ENCODE measurements around the genes CTAGE6 and ARHGEF5.

GRCh38 chr7:143287447-143287948 is 653 bp upstream of the CASP2 start:
- RRBS, result 96% methylated on average over 5 of the region's 16 CpGs

GRCh38 chr7:143381803-143382580 is 847 bp downstream of the ZYX start:
- RRBS, result 41% methylated on average over 7 of the region's 40 CpGs

DNA sequence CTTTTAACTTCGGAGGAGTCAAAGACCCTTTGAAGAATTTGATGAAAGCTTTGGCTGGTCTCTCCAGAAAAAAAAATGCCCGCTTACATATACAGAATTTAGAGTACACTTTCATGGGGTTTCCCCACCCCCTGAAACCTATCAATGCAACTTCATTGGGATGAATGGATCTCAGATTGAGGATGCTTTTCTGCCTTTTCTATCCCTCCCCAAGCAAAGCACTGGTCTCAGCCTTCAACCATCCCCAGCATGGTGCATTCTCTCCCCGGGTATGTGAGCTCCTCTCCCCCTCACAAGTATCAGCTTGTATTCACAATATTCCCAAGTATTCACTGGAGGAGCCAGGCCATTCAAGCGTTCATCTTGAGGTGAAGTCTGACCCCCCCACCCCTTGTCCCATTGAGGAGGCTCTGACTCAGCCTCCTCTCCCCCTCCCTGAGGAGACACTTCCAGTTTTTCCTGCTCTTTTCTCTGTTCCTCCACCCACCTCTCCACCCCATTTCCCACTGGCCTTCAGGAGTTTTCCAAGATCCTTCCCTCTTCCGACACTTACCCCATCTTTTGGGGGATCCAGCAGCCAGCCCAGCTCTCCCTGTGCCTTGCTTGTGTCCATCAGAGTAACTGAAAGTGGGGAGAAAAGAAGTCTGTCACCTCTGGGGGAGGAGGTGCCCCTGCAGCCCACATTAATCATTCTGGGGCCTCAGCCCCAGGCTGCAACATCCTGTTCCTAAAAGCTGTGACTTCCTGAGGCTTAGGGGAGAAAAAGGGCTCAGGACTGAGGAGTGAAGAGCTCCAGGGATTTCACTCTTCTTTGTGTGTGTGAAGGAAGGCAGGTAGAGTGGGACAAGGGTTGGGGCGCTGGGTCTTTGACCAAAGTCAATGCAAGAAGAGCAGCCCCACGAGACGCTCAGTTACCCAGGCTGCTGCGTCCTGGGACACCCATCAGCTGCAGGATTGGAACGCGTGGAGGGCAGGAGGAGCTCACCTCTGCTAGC is 1.3 kb downstream of the EPHA1 start:
- RRBS, result no CpG with 5 or more reads among the region's 11 CpGs

- RRBS, result no CpG with 5 or more reads among the region's 5 CpGs
Measured at GRCh38 chr7:143487445-143488149, 9.9 kb downstream of the TAS2R41 start.

GRCh38 chr7:143757602-143757903 is at the start of gene CTAGE6:
CTAGE6 (minus strand) TSS chr7:143757696.
- RRBS, result no CpG with 5 or more reads among the region's 16 CpGs

- RRBS, result no CpG with 5 or more reads among the region's 30 CpGs
Measured at GRCh38 chr7:144355332-144355690, at the start of gene ARHGEF5. ARHGEF5 (plus strand) TSS chr7:144355402.

- RRBS, result no CpG with 5 or more reads among the region's 3 CpGs
Measured at GRCh38 chr7:148154111-148154339, 436.5 kb upstream of the C7orf33 start.

DNA sequence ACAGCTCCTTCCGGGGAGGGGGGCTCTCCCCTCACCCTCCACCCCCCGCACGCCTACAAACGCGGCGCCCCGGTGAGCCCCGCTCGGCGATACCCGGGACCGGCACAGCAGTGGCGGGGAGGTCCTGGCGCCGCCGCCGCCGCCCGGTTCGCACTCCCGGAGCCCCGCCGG is 239 bp downstream of the EZH2 start:
- RRBS, result 3% methylated on average over 15 of the region's 23 CpGs

DNA sequence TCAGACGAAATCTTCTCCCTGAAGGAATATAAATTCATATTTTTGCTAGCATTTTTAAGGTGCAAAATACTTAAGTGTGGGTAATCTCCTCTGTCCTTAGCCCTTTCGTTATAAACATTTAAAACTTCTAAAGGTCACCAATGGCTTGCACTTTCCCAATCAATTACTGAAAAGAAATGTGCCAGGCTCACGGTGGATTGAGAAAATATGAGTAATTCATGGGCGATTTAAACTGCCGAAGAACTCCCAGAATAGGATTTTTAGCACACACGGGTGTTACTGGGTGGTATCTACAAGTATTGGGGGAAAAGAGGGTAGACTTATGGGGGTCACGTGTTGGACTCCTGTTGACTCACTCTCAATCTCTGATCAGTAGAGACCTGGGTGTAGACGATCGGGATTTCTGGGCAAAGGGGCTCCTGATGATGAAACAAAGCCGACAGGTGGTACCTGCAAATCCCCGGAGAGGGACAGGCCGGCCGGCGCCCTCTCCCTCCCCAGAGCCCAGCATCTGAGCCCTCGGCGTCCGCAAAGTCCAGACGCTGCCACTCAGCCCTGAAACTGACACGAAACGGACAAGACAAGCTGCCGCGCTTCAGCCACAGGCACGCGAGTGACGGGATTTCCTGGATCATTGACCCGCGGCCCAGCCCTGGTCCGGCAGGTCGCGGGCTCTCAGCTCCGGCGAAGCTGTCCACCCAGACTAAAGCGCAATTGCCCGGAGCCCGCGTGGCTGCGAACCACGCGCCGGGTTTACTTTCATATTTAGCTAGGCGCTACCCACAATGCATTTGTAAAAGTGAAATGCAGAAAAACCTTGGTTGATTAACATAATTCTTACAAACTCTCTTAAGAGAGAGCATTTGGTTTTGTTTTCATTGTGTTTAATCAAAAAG is 56.6 kb upstream of the EZH2 start:
- RRBS, result no CpG with 5 or more reads among the region's 41 CpGs

DNA sequence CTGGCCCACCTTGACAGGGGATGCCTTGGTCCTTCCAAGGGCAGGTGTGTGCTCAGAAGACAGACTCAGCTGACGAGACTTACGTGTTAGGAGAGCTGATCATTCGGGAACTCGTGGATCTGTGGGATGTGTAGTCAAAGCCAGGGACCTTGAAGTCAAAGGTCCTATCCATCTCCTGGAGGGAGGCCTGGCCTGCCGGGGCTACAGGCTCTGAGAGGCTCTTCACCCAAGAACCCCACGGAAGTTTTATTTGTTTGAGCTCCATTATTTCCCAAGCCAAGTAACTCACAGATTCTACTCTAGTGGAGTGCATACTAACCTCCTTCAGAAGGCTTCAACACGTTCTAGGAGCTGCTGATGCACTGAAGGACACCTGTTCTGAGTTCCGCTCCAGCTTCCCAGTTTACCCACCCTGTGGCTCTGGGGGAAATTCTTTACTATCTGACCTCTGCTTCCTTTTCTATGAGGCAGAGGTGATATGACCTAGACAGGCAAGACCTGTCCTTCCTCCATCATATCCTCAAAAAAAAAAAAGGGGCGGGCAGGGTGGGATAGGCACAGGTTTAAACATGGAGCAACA is 27.9 kb downstream of the PDIA4 start:
- RRBS, result no CpG with 5 or more reads among the region's 9 CpGs

GRCh38 chr7:149027416-149027843 is 875 bp downstream of the PDIA4 start:
- RRBS, result no CpG with 5 or more reads among the region's 3 CpGs

GRCh38 chr7:149027844-149028296 is 435 bp downstream of the PDIA4 start:
- RRBS, result 3% methylated on average over 17 of the region's 31 CpGs

GRCh38 chr7:149145053-149146017 is 1.9 kb upstream of the ZNF398 start:
- RRBS, result no CpG with 5 or more reads among the region's 10 CpGs

- RRBS, result 3% methylated on average over 33 of the region's 78 CpGs
Measured at GRCh38 chr7:149147798-149148587, 740 bp downstream of the ZNF398 start.

- RRBS, result no CpG with 5 or more reads among the region's 3 CpGs
Measured at GRCh38 chr7:149228607-149229088, 10.8 kb upstream of the ZNF212 start.

DNA sequence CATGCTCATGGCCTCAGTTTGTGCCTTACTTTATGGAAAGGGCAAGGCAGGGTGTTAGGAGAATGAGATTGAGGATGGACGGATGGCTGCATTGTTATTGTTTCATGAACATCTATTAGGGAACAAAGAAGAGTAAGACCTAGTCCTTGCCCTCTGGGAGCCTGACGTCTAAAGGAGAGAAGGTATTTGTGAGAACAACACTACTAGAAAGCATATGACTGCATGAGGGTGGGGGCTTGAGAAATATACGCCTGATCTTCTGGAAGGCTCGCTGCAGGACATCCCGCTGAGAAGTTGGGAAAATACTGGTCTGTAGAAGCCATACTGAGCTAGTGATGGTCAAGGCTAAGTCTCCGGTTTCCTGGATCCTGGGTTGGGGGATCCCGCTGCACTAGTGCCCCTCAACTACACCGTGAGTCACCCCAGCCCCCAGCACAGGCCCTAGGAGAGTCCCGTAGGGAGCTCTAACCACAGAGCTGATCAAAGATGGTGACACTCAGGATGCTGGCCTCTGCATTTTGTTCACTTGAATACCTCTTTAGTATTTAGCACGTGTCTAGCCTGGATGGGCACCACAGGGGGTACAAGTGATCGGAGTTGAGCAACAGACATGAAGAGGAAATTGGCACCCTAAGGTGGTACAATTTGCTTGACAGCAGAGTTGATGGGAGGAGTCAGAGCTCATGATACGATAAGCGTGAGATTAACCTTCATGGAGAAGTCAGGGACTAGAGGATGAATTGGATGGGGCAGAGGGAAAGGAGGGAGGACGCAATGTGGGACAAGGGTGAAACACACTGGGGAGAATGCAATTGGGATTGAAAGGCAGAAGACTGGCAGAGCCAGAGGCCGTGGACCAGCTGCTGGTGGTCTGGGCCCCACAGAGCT is 10.1 kb upstream of the ZNF212 start:
- RRBS, result no CpG with 5 or more reads among the region's 15 CpGs

- RRBS, result no CpG with 5 or more reads among the region's 6 CpGs
Measured at GRCh38 chr7:149320412-149320783, 58.4 kb downstream of the ZNF783 start.

GRCh38 chr7:149422681-149423875 is 37.8 kb downstream of the ZNF777 start:
- RRBS, result 52% methylated on average over 33 of the region's 74 CpGs

DNA sequence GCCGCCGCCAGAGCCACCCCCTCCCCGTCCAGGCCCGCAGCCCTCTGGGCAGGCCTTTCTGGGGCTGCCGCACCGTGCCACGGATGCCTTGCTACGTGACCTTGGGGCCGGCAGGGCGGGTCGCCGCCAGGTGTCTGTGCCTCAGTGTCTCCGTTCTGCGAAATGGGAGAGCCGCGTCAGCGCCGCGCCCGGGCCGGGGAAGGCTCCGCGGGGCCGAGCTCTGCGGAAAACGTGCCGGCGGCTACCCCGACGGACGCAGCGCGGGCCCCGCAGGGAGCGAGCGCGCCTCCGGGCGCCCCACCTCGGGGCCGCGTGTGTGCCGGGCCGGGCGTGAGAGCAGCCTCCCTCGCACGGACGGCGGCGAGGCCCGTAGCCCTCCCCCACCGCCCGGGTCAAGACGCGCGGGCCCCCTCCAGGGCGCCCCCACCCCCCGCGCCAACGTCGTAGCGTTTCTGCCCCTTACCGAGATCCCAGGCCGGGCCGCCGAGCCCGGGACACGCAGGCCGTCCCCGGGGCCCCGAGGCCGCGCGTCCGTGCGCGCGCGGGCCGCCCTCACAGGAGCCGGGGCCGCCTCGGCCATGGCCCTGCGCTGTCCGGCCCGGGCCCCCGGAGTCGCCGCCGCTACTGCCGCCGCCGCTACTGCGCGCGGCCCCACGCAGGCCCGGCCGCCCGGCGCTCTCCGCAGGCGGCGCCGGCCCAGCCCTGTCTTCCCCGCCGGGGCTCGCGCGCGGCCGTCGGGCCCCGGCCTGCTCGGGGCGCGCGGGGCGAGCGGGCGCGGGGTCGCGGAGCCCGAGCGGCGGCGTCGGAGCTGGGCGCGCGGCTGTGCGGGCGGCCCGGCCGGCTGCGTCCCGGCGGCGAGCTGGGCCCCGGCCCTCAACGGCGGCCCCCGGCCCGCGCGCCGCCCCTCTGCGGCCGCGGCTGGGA is 1.0 kb downstream of the ZNF777 start:
- RRBS, result 13% methylated on average over 92 of the region's 151 CpGs

GRCh38 chr7:149473738-149474109 is 12.9 kb upstream of the ZNF777 start:
- RRBS, result no CpG with 5 or more reads among the region's 4 CpGs

Data from UCH-1 (cell line).